Diencephalon (tissue), 2 donors: ENCODE measurements around the genes LRRC4B, KLK3, KLK5, KLK11 and SIGLECL1.

GRCh38 chr19:50137045-50137573 is 26.0 kb downstream of the IZUMO2 start:
- RAMPAGE, long total RNA, result no peak

DNA sequence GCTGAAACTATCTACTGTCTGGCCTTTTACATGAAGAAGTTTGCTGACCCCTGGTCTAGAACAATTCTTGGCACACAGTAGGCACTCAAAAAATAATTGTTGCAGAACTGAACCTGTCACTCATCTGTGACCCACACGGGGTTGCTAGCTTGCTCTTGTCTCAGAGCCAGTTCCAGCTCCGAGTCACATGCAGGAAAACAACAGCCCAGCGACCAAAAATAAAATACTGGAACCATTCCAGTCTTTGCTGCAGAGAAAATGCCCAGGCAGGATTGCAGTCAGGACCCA is 4.8 kb upstream of the MYH14 start:
- RAMPAGE, long total RNA, result no peak

- RAMPAGE, long total RNA, result no peak
Measured at GRCh38 chr19:50206171-50206752, 2.8 kb downstream of the MYH14 start.

- RAMPAGE, long total RNA, result no peak
Measured at GRCh38 chr19:50281299-50282126, 47.7 kb downstream of the KCNC3 start.

DNA sequence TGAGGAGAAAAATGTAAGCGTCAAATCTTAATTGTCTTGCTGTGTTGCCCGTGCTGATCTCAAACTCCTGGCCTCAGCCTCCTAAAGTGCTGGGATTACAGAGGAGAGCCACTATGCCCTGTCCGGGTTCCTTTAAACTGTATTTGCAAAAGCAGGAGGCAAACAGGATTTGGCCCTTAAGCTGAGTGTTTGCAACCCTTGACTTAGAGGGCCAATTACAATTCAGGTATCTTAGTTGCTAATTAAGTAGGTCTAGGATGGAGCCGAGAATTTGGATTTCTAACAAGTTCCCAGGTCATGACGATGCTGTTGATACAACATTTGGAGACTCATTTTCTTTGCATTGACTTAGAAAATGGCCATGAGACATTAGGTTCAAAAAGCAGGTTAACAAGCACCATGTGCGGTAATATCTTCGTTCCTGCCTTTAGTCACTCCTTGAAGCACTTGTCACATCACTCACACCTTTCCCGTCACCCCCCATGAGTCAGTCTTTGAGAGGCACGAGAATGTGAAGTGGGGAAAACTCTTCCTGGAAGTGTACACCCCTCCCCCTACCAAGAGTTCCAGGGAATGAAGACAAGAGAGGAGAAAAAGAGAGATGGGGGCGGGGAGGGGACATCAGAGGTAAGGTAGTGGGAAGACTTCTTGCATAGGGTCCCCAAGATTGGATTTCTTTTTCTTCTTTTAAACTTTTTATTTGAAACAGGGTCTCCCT is 2.6 kb downstream of the NAPSA start:
- RAMPAGE, long total RNA, result no peak

GRCh38 chr19:50406684-50407079 is 12.1 kb upstream of the SPIB start:
- RAMPAGE, long total RNA, result no peak

DNA sequence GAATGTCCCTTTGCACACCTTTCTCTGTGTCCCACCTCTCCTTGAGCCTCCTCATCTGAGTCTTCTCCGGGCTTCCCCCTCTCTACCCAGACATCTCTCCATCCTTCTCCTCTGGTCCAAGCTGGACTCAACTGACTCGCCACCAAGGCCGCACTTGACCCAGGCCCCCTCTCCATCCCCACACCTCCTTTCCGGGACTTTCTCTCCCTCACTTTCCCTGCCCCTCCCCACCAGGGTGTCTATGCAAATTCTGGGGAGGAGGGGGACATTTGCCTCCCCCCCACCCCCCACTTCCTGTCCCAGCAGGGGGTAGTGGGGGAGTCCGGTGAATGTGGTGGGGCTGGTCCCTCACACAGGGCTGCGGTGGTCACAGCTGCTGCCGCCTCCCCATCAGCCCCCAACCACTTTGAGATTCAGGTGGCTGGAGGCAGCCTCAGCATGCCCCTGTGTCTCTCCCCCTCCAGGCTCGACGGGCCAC is 783 bp downstream of the SPIB start:
- RAMPAGE, long total RNA, result no peak

- RAMPAGE, long total RNA, result no peak
Measured at GRCh38 chr19:50430699-50431539, 1.8 kb upstream of the MYBPC2 start.

GRCh38 chr19:50497940-50498515 is 13.0 kb downstream of the JOSD2 start:
- RAMPAGE, long total RNA, result no peak

GRCh38 chr19:50501754-50502323 is 9.2 kb downstream of the JOSD2 start:
- RAMPAGE, long total RNA, result no peak

GRCh38 chr19:50555865-50556489 is 12.3 kb downstream of the LRRC4B start:
- RAMPAGE, long total RNA, result no peak

GRCh38 chr19:50567729-50568718 is at the start of gene LRRC4B:
TSS of gene LRRC4B (minus strand) at chr19:50568435.
- RAMPAGE, long total RNA, result no peak

GRCh38 chr19:50679249-50679958 is 30.2 kb downstream of the C19orf81 start:
- RAMPAGE, long total RNA, result no peak

GRCh38 chr19:50830196-50830718 is 3.1 kb downstream of the KLK15 start:
- RAMPAGE, long total RNA, result no peak

- RAMPAGE, long total RNA, result no peak
Measured at GRCh38 chr19:50850856-50851464, 3.8 kb upstream of the KLK3 start.

DNA sequence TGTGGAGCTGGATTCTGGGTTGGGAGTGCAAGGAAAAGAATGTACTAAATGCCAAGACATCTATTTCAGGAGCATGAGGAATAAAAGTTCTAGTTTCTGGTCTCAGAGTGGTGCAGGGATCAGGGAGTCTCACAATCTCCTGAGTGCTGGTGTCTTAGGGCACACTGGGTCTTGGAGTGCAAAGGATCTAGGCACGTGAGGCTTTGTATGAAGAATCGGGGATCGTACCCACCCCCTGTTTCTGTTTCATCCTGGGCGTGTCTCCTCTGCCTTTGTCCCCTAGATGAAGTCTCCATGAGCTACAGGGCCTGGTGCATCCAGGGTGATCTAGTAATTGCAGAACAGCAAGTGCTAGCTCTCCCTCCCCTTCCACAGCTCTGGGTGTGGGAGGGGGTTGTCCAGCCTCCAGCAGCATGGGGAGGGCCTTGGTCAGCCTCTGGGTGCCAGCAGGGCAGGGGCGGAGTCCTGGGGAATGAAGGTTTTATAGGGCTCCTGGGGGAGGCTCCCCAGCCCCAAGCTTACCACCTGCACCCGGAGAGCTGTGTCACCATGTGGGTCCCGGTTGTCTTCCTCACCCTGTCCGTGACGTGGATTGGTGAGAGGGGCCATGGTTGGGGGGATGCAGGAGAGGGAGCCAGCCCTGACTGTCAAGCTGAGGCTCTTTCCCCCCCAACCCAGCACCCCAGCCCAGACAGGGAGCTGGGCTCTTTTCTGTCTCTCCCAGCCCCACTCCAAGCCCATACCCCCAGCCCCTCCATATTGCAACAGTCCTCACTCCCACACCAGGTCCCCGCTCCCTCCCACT is at the start of gene KLK3:
TSS of gene KLK3 (plus strand) at position 509 of the 805 bp plus-strand sequence.
- RAMPAGE, long total RNA, result no peak

GRCh38 chr19:50952656-50953512 is at the start of gene KLK5:
TSS of gene KLK5 (minus strand) at chr19:50953038.
- RAMPAGE, long total RNA, result no peak

GRCh38 chr19:51026403-51027412 is at the start of gene KLK11:
TSS of gene KLK11 (minus strand) at chr19:51026616.
- RAMPAGE, long total RNA, result no peak

DNA sequence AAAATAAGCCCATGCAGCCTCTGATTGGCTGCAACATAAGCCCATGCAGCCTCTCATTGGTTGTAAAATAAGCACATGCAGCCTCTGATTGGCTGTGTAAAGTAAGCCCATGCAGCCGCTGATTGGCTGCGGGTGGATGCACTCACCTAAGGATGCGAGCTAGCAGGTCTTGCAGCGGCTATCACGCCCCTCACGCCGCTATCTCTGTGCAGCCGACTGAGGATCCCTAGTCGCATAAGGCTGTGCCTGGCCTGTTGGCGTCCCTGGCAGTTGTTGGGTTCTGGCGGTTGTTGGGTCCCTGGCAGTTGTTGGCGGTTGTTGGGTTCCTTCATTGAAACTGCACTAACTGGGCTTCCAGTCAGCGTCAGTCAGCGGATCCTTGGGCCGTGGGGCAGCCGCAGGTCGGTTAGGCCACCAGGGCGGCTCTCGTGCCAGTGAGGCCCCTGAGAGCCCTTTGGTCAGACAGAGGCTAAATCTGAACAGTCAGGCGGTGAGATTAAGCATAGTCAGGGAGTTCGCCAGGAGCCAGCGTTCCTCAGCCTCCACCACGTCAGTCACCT is at the start of gene SIGLECL1:
TSS of gene SIGLECL1 (plus strand) at position 139 of the 560 bp plus-strand sequence.
- RAMPAGE, long total RNA, result no peak

- RAMPAGE, long total RNA, result no peak
Measured at GRCh38 chr19:51356212-51356813, 9.9 kb downstream of the ETFB start.